Ureter (tissue), 1 donor: Measurements from ENCODE around the genes AGAP2 and TAFA2.

DNA sequence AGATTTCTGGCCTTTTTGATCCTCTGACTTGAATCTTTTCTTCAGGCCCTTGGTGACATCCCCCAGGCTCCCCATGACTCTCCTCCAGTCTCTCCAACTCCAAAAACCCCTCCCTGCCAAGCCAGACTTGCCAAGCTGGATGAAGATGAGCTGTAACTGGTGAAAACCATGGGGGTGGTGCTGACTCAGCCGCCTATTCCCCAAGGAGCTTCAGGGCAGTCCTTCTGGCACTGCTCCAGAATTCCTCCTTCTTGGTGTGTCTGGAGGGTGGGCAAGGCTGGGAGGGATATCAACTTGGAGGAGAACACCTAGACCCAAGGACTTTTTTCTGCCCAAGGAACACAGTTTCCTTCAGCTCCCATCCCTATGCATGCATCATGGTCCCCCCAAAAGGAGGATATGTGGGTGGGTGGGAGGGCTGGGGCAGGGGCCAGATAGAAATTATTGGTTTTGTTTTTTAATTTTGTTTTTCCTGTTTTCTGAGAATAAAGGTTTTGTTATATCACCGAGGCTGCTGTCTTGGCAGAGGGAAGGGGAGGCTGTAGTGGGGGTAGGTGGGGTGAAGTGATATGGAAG lies 5.6 kb downstream of the ARHGEF25 start:
- PRO-cap: no peak

DNA sequence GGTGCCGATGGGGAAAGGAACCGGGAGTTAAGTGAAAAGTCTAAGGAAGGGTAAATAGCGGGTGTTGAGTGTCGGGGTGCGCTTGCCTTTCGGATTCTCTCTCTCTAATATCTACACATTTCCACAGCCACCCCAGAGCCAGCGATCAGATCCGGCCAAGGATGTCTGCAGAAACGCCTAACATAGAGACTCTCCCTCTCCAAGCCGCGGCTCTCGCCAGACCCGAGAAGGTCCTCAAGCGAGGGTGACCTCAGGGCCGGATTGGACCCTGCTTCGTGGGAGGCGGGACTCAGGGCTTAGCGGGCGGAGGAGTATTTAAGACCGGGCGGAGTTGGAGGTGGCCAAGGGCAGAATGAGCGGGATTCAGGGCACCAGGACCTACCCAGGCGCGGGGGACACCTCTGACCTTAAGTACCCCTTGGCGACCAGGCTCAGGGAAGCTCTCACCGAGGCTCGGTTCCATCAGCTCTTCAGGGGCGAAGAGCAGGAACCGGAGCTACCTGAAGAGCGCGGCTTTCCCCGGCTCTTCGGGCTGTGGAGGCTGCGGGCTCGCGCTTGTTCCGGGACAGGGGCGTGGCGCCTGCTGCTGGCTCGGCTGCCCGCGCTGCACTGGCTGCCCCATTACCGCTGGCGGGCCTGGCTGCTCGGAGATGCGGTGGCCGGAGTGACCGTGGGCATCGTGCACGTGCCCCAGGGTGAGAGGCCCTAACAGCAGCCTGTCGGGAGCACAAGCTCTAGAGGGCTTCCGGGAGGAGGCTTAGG lies 8.1 kb downstream of the ARHGEF25 start:
- PRO-cap: no peak

- PRO-cap: no peak
Observed at GRCh38 chr12:57735700-57736918, 2.4 kb downstream of the AGAP2 start.

DNA sequence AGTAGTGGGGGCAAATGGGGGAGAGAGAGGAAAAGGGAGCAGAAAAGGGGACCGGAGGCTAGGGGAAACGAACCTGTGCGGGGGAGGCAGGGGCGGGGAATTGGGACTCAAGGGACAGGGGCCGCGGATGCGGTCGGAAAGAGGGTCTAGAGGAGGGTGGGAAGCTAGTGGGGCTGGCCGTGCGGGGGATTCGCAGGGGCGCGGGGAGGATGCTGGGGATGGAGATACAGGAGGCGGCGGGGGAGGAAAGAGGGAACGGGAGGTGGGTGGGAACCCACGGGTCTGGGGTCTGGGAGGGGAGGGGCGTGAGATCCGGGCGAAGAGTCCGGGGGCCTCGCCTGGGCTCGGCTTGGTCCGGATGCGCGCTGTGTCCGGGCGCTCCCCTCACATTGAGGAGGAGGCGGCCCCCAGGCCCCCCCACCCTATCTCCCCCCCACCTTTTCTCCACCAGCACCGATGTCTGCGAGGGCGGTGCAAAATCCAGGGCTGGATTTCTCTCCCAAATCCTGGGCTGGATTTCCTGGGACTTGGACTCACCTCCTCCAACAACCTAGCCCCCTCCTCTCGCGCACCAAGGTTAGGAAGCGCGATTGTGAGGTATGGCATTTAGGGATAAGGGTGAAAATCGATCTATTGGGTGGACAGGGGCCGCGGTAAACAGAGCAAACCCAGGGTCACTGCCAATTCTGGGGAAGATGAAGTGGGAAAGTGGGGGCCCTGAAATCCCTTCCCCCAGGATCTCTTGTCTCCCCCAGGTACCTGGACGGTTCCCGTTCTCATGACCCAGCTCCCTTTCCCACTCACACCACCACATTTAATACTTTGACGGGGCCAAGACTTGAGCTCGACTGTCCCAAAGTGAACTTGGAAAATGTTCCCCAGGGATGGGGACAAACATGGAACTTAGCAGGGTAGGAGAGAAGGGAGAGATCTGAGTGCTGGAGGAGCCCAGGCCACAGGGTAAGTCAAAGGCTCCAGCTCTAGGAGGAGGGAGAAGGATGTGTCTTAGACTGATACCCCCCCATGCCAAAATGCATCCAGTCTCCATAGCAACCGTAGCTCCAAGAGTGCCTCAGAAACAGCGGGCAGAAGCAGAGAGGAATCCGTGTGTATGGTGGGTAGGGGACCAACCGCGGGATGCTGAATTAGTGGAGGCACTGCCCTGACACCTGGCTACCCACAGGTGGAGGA lies at the start of gene AGAP2:
Gene AGAP2, minus strand, starts transcription at position 169 of the 1,191 bp plus-strand sequence.
- PRO-cap: no peak

DNA sequence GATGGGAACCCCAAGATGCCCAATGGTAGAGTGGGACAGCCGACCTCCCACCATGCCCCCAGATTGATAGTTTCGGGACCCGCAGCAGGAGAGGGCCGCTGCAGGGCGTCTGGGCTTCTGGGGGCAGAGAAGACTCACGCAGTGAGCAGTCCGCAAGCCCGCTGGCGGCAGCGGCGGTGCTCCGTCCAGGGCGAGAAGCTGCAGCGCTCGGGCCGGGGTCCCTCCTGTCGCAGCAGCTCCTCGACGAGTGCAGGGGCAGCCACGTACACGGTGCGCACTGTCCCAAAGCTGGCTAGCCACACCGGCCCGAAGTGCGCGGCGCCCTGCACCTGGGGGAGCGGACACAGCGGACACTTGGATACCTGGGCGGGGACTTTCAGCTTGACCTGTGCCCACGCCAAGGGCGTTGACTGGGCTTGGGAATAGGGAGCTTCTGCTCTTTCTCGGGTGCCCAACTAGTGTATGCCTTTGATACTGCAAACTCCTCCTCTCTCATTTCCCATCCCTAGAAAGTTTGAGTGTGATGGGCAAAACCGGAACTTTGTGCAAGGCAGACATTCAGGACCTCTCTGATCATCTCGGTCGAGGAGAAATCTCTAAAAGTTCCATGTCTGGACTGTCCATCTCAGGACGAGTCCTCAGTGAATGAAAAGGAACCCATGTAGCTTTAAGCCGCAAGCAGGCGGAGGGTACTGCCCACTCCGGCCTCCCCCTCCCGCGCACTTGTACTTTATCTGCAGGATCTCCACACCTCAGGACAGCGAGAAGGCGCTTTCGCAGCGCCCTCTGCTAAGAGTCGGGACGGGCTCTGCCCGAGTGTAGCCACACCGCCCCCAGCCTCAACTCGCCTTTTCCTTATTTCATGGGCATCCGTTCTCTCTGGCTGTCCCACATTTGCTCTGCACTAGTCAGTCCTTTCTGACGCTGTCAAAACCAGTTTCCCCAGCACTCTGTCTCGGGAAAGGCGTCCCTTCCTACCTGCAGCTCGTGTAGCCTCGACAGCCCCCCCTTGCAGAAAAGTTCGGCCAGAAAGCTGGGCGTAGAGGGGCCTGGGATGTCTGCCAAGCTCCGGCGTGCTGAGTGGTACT lies 665 bp downstream of the CYP27B1 start:
- PRO-cap: no peak

DNA sequence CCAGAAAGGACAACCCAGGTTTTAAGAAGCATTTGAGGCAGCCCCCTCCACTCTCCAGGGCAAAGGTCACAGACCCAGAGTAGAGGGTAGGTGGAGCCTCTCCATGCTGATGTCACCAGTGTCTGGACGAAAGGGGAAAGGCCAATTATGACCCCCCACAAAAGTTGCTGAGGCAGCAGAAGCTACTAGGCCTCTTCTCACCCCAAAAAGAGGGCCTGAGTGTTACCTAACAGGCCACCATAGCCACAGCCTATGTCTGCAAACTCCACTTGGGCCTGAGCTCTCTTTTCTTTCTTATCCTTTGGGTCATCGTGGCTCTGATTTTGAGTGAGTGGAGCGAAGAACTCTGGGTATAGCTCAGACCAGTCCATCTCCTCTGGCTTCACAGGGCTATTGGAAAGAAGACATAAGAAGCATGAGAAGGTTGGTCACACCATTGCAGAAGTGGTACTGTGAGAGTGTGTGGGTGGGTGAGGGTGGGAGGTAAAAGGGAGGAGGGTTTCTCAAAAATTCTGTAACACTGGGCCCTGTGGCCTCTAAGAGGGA lies 964 bp downstream of the METTL1 start:
- PRO-cap: no peak

DNA sequence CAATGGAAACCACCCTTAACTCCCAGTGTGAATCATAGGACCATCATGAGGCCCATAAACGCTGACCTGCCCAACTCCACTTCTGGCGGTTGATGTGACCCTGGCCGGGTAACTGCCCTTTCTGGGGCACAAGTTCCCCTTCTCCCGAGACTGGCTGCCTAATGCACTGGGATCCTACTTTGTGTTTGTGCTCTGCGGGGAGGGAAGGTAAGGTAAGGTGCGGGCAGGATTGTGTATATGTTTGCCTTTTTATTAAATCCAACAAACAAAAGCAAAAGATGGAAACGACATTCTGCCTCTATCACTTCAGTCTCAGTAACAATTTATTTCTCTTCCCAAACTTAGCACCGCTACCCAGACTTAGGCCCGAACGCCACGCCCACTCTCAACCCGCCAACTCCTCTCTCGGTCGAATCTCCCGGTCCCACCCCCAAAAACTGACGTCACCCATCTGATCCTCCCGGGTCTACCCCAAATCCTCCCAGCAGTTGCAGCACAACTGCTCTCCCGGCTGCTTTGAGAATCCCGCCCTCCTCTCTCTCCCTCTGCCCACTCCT lies 413 bp downstream of the METTL1 start:
- PRO-cap: no peak

DNA sequence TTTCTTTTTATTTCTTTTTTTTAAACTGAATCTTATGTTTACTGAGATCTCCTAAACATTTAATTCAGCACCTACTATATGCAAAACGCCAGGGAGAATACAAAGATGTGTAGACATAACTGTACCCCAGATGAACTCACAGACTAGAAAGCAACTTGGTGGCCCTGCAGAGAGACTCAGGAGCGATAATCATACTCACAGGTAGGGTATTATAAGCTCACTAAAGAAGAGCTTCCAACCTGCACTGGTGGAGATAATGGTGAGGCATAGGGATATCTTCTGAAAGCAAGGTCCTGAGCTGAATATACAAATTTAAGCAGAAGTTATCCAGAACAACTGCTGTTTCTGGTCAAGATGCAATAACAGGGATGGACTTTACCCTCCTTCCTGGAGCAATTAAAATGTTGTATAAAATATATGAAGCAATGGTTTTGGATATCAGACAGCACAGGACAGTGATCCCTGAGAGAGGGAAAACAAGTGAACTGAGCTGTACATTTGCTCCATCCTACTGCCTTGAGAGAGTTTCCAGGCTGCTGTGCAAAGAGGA lies 35.9 kb upstream of the CTDSP2 start:
- PRO-cap: no peak

DNA sequence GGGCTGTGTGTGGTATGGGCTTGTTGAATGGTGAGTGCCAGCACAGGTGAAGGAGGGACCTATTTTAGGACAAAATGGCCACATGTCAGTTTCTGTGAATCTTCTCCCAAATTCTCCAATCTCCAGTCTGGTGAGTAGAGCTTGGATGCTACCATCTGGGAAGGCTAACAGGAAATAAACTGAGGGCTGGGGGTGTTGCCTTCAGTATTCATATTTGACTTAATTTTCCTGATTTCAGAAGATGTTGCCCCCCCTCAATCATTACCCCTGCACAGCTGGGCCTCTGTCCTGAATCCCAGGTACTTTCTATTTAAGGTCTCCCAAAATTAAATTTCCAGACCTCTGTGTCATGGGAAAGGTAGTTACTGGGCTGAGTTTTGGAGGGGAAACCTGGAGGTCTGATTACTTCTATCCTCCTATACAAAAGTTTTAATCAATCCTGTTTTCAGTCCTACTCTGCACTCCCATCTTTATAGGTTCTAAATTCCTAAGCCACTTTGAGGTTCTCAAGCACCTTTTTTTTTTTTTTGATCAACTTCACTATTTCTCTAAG lies 20.5 kb downstream of the LRIG3 start:
- PRO-cap: no peak

GRCh38 chr12:58912873-58913523 lies 7.3 kb downstream of the LRIG3 start:
- PRO-cap: no peak

- PRO-cap: no peak
Observed at GRCh38 chr12:58949615-58950814, 29.7 kb upstream of the LRIG3 start.

DNA sequence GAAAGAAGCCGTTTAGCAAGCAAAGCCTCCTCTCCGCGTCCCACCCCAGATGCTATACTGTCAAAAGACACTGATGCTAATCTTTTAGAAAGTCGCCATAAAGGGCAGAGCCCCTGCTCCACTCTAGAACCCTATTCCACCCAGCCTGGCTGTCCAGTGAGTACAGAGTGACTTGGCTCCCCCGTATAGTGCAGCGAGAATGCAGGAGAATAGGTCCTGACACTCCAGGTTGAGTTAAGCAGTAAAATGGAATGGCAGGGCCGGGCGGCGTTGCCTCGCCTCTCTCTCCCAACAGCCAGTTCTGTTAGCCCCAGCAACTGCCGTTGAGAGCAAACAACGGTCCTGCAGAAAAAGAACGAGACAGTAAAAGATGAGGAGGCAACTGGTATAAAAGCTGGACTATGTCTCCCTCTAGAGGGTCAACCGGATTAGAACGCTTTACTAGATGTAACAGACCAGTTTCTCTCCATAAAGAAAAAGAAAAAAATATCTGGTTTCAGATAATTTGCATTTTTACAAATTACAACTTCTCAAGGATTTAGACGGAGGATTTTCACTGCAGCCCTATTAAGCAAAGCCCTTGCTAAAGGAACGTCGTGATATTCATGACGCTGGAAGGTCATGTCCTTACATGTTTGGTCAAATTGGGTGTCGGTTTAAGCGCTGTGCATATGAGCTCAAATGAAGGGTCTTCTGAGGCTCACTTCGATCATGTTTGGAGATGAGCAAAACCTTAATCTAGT lies at the start of gene TAFA2:
Gene TAFA2, minus strand, starts transcription at position 324 of the 743 bp plus-strand sequence.
- PRO-cap: unidirectional peak, minus-strand start at position 303 of the sequence

GRCh38 chr12:62277205-62277877 lies 17.1 kb downstream of the USP15 start:
- PRO-cap: no peak

GRCh38 chr12:62546820-62547267 lies 80.2 kb downstream of the MON2 start:
- PRO-cap: no peak

- PRO-cap: no peak
Observed at GRCh38 chr12:62615761-62616787, 149.4 kb downstream of the MON2 start.

GRCh38 chr12:62817514-62818406 lies 117.2 kb downstream of the PPM1H start:
- PRO-cap: no peak

DNA sequence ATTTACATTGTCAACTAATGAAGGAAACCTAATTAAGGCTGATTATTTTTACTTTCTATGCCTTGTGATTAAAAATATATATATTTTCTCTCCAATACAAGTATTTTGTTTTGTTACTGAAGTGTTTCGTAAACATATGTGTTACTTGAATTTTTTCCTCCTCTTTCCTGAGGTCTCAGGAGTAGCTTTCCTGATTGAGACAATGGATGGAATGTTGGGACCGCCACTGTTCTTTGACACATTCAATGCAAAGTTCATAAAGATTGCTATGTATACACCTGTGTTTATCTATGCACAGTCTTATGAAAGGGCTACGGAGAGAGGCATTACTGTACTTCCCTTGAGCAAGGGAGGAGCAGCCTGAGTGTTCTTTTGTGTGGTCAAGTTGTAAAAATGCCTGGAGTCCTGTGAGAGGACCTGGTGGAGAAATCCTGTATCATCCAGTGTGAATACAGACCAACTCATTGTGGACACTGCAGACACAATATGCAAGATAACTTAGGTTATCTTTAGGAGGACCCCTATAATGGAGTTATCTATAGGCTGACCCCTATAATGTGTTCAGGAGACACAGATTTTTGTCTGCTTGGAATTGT lies 1.2 kb downstream of the SRGAP1 start:
- PRO-cap: no peak

GRCh38 chr12:64468906-64469564 lies 17.1 kb downstream of the TBK1 start:
- PRO-cap: no peak

DNA sequence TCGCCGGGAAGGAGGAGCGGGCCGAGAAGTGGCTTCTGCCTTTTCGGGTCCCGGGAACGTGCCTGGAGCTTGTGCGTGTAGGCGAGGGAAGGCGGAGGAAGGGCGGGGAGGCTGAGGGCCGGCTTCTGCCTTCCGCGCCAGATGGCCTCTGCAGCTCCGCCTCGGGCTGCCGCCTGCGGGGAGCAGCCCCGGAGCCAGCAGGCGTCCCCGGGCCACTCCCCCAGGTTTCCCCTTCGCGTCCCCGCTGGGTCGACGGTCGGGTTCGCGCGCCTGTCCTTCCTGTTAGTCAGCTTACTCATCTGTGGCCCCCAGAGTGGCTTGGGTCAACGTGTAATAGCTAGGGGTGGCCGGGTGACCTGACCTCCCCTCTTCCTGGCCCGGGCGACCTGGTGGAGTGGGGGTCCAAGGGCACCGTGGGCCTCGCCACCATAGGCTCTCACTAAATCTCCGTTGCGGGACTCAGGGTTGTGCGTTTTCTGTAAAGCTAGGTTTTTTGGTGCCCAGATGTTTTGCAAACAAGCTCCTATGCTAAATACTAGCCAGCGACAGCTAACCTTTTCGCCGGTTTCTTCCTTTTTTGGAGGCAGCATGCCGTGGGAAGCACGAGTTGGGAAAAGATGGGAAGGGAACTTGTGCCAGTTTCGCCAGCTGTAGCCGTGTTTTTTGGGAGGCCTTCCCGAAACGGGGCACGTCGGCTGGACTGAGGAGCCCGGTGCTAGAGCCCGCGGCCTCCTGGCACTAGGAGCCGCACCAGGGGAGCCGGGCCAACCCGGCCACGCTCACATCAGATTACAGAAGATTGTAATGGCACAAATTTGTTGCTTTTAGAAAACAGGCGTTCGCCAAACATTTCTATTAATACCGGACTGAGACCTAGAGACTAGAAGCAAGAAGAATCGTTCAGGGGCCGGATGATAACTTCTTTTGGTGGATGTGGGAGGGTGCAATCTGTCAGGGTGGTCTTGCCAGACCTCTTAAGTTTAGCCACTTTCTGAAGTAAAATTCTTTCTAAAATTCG lies 865 bp downstream of the RASSF3 start:
- PRO-cap: bidirectional peak, plus-strand start at position 128 of the sequence, minus-strand start at position 64 of the sequence

- PRO-cap: no peak
Observed at GRCh38 chr12:64757602-64758207, 1.5 kb downstream of the GNS start.